Natural killer cell (primary cell): Measurements from ENCODE around the genes PLAC9 and TSPAN14.

- PRO-cap, result bidirectional peak, plus-strand start at chr10:79242913, minus-strand start at chr10:79242942
Observed at GRCh38 chr10:79242113-79243143, 104.8 kb upstream of the PPIF start.

DNA sequence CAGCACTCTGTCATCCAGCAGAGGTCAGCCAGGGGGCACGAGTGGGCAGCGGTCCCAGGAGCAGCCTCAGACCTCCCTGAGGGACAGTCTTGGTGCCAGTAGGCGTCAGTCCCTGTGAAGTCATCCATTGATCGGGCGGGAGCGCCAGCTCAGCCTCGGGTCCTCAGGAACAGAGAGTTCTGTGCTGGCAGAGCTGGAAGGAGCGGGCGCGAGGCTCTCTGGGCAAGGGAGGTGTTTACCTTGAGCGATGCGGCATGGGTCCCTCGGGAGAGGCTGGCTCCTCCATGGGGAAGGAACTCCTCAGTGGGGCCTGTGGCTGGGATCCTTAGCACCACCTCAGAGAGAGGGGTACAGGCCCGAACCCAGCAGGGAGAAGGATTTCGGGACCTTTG is 101.1 kb upstream of the PPIF start:
- PRO-cap, result no peak

GRCh38 chr10:79250092-79250680 is 97.1 kb upstream of the PPIF start:
- PRO-cap, result no peak

- PRO-cap, result no peak
Observed at GRCh38 chr10:79270593-79271624, 76.4 kb upstream of the PPIF start.

DNA sequence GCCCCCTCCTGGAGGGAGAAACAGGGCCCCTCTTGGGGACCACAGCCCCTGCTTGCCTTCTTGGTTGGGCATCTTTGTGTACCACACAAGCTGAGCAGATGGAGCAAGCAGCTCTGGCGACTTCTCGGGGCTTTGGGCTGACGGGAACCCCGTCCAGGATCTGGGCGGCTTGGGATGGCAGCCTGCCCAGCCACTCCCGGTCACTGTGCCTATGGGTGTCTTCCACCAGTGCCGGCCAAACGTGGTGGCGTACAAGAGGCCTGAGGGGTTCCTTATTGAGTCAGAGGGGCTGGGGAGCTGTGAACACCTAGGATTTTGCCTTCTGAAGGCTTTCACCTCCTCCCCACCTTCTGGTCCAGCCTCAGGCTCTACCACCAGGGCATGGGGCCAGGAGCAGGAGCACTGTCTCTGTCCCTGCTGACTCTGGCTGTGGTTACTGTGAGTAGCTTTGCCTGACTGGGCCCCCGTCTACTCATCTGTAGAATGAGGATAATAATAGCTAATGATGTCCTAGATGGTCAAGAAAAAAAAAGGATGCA is 71.8 kb upstream of the PPIF start:
- PRO-cap, result no peak

- PRO-cap, result no peak
Observed at GRCh38 chr10:79293163-79293739, 54.0 kb upstream of the PPIF start.

GRCh38 chr10:79353574-79353992 is 6.3 kb downstream of the PPIF start:
- PRO-cap, result no peak

- PRO-cap, result no peak
Observed at GRCh38 chr10:79472778-79473287, 27.4 kb upstream of the ZCCHC24 start.

GRCh38 chr10:79629404-79629780 is 18.7 kb downstream of the SFTPA1 start:
- PRO-cap, result unidirectional peak, minus-strand start at chr10:79629595

DNA sequence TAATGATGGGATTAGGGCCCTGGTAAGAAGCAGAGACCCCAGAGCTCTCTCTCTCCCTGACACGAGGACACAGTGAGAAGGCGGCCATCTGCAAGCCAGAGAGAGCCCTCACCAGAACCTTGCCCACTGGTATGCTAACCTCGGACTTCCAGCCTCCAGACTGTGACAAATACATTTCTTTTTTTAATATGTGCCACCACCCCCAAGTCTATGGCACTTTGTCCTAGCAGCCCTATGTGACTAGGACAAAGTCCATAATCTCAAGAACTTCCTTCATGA is 11.7 kb downstream of the NUTM2B start:
- PRO-cap, result no peak

DNA sequence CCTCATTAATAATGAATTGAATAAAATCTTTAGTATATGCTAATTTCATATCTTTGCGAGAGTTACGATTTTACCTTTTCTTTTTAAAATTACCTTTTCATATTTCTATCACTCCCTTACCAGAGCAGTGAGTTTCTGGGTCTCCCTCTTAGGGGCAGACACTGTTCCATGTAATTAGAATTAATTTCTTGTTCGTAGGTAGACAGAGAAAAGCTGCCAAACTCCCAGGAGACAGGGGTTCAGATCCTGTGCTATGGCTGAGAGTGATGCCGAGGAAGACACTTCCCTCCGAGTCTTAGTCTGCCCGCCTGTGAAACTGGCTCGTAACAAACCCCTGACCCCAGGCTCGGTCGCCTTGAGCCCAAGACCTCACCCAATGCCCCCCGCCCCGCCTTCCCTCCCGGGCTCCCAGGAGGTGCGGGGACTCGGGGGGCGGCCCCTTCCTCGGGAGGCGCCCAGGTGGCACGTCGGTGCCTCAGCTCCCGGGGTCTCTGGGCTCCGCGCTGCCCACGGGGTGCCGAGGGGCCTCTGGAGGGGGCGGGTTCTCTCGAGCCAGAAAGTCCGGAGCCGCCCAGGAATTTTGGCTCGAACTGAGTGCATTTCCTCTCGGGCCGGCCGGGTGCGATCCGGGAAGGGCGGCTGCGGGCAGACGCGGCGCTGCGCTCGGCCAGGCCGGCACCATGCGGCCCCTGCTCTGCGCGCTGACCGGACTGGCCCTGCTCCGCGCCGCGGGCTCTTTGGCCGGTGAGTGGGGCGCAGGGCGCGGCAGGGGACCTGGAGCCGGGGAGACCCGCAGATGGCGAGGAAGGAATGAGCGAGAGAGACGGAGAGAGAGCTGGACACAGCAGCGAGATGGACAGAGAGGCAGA is at the start of gene PLAC9:
Gene PLAC9 (plus strand): TSS at position 648 of the 869 bp plus-strand sequence.
- PRO-cap, result no peak

GRCh38 chr10:80154691-80155296 is 22.3 kb downstream of the PLAC9 start:
- PRO-cap, result no peak

DNA sequence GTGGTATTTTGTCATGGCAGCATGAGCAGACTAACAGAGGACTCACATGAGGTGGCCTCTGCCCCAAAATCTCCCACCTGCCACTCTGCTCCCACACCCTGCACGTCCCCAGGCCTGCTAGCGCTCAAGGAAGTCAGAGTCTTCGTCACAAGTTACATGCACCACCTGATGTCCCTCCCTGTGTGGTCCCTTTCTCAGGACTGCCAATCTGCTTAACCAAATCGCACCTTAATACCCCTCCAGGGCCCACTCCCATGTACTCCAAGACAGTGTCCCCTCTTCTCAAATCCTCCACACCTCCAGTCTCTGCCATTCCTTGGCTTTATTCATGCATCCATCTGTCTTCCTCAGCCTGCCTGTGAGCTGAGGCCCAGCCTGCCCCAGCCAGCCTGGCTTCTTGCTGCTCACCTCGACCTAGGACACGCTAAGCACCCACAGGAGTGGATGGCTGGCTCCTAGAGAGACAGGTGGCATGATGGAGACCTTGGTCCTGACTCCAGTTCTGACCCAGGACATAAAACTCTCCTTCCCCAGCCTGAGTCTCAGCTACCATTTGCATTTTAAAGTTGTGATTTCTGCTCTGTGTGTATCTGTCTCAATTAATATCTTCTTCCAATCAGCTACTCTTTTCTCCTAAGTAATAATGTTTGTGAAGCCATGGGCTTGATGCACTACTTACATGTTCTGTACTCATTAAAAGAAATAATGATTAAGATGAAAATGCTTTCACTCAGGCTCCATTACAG is 27.2 kb downstream of the PLAC9 start:
- PRO-cap, result no peak

DNA sequence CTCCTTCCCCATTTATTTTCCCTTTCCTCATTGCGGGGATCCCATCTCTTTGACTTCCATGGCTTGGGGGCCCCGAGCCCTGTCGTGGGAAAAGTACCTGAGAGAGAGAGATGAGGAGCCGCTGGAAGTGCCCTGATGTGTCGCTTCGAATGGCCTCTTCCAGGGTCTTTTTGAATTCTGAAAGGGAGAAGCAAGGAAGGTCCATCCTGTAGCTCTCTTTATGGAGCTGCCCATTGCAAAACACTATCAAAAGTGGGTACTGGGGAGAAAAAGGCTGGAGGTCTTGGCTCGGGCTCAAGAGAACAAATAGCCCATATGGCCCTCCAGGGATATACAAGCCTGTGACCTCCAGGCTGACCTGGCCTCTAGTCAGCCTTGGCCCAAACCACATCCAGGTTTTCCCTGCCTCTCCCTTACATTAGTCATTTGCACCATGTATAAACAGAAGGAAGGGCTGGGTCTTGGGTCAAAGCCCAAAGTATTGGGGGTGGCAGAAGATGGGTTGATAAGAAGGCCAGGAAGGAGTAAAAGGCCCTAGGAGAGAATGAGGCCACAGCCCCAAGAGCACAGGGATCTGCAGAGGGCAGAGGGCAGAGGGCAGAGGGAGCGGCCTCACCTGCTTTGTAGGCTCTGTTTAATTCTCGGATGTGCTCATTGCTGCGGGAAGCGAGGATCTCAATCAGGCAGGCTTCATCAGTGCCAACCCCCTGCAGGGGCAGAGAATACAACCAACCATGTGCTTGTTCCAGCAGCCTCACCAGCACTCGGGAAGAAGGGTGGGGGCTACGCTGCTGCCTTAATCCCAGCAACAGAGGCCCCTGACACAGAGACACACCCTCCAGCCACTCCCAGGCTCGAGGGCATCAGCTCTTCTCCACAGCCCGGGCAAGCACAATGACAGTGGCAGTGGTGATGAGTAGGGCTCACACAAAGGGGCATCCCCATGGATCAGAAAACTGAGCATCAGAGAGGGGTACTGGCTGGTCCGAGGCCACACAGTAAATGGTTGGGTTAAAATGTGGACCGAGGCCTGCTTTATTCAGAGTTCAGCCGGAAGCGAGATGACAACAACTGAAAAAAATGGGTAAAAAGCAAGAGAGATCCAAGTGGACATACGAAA is 31.3 kb downstream of the PLAC9 start:
- PRO-cap, result no peak

DNA sequence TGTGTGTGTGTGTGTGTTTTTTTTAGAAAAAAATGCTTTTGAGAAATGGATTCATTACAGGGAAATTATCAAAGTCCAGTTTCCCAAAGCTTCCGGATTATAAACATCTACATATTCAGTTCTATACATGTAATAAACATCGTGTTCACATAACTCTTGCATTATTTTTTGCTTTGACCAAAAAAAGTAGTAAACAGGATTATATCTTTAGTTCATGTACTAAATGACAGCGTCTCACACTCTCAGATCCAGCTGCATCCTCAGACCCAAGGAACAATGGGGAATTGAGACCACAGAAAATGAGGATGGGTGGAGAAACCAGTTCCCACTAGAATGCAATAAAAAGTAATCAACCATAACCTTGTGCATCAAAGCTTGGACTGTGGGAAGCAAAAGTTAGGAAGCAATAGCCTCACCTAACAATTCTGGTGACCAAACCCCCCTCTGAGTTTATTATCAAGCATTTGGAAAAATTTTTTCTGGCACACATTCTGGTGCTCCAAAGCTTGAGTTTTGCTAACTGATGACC is 904 bp upstream of the MAT1A start:
- PRO-cap, result no peak

GRCh38 chr10:80291426-80291866 is 2.0 kb upstream of the MAT1A start:
- PRO-cap, result no peak

GRCh38 chr10:80414561-80414932 is 6.2 kb downstream of the PRXL2A start:
- PRO-cap, result no peak

DNA sequence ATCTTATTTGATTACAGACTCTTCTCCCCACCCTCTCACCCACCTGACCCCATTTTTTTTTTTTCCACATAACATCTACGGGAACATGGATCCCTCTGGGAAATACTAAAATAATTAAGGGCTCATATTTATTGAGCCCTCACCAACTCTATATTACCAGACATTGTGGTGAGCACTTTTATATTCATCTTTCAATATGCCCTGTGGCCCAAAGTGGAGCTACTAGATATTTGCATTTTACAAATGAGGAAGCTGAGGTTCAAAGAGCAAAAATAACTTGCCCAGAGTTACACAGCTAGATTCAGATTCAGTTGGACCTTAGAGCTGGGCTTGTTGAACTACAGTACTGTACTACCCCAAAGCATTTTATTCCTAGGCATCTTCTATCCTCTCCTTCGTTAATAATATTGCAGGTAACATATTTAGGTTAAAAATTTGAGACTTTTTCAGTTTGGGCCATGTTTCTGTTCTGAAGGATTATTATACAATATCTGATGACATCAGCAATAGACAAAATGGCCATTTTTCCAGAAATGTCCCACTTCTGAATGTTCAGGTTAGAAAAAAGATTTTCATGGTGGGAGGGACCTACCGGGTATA is 13.3 kb downstream of the PRXL2A start:
- PRO-cap, result no peak

DNA sequence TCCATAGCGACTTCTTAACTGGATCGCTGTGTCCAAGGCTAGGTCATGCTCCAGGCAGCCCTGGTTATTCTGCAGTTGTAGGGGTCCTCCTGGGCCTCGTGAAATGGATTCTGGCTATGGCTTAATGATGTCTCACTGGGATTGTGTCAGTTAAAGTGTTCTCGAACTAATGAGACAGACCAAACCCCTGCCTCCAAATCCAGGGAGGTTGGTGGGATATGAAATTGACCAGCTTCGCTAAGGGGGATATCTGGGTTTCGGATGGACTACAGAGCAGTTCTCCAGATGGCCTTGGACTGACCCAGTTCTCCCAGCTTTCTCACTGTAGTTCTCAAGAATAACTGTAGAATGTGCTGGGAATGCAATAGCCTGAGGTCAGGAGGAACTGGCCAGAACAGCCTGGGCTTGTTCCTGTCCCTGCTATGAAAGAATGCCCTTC is 12.5 kb upstream of the TSPAN14 start:
- PRO-cap, result no peak

- PRO-cap, result unidirectional peak, plus-strand start at chr10:80454321; unidirectional peak, plus-strand start at chr10:80454417
Observed at GRCh38 chr10:80453667-80454737, at the start of gene TSPAN14. Gene TSPAN14, plus strand, starts transcription at chr10:80454310.